A673 (cell line): ENCODE measurements around a stretch of chr7.

GRCh38 chr7:157329115-157329734 lies 7.6 kb upstream of the DNAJB6 start:
- PRO-cap: no peak

- PRO-cap: no peak
These were observed 134.8 kb downstream of the DNAJB6 start for GRCh38 chr7:157471535-157472108.

DNA sequence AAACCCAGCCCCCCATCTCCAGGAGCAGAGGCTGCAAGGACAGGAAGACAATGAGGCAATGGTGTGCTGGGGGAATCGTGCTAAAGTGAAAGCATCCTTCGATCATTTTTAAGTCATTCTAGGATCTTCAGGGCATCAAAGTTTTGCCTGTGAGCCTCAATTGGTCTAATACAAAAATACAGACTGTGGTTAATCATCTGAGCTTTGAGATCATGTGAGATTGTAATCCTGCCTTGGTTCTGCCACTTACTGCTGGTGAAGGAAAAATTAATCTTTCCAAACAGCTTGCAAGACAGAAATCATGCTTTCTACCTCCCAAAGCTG lies 166.5 kb downstream of the DNAJB6 start:
- PRO-cap: no peak

GRCh38 chr7:157576243-157576878 lies 239.6 kb downstream of the DNAJB6 start:
- PRO-cap: no peak

DNA sequence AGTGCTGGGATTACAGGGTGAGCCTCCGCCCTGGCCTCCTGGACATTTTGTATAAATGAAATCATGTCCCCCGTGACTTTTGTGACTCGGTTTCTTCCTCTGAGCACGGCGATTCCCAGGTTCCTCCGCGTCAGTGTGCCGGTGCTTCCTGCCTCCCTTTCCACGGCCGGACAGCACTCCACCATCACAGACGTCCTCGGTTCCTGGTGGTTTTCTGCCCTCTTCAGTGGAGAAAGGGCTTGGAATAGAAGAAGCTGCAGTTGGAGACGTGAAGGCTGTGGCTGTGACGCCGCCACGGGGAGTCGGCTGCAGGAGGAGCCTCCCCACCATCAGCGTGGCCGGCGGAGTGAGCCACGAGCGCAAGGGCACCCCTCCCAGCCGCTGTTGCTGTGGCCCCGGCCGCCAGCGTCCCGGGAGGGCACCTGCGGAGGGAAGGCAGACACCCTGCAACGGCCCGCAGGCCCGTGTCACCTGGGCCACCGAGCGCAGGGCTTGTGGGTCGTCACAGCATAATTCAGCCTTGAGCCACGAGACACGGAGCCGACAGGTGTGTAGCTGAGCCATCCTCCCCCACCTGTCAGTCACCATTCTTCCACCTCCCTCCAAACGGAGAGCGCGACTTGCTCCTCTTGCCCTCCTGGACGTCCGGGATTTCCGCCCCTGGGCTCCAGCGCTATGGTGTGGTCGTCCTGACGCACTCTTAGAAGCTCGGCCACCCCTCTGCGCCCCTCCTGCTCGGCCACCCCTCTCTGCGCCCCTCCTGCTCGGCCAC lies 102.8 kb downstream of the PTPRN2 start:
- PRO-cap: no peak

DNA sequence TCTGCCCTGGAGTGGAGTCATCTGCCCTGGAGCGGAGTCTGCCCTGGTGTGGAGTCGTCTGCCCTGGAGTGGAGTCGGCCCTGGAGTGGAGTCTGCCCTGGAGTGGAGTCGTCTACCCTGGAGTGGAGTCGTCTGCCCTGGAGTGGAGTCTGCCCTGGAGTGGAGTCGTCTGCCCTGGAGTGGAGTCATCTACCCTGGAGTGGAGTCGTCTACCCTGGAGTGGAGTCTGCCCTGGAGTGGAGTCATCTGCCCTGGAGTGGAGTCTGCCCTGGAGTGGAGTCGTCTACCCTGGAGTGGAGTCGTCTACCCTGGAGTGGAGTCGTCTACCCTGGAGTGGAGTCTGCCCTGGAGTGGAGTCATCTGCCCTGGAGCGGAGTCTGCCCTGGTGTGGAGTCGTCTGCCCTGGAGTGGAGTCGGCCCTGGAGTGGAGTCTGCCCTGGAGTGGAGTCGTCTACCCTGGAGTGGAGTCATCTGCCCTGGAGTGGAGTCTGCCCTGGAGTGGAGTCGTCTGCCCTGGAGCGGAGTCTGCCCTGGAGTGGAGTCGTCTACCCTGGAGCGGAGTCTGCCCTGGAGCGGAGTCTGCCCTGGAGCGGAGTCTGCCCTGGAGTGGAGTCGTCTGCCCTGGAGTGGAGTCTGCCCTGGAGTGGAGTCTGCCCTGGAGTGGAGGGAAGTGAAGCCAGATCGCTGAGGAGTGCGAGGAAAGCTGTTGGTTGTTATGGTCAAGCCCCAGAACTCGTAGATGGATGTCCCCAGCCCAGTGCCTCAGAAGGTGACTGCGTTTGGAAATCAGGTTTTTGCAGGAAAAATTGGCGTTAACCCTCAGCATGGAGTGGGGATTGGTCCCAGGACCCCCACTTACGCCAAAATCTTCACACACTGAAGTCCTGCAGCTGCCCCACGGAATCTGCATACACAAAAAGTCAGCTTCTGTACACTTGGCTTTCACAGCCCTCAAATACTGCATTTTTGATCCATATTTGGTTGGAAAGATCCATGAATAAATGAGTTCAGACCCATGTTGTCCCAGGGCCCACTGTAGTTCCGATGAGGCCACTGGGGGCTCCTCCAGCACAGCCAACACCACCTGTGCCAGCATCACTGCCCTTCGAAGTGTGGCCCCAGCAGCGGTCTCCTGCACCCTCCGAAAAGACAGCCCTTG lies 63.4 kb downstream of the PTPRN2 start:
- PRO-cap: no peak

DNA sequence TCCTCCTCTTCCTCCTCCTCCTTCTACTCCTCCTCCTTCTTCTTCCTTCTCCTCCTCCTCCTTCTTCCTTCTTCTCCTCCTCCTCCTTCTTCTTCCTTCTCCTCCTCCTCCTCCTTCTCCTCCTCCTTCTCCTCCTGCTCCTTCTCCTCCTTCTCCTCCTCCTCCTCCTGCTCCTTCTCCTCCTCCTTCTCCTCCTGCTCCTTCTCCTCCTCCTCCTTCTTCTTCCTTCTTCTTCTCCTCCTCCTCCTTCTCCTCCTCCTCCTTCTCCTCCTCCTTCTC lies 13.0 kb upstream of the NCAPG2 start:
- PRO-cap: no peak

- PRO-cap: no peak
These were observed 35.9 kb upstream of the NCAPG2 start for GRCh38 chr7:158740499-158741001.

GRCh38 chr7:158830336-158830631 lies 975 bp upstream of the ESYT2 start:
- PRO-cap: no peak

- PRO-cap: no peak
These were observed 5.7 kb downstream of the DYNC2I1 start for GRCh38 chr7:158861988-158862554.

DNA sequence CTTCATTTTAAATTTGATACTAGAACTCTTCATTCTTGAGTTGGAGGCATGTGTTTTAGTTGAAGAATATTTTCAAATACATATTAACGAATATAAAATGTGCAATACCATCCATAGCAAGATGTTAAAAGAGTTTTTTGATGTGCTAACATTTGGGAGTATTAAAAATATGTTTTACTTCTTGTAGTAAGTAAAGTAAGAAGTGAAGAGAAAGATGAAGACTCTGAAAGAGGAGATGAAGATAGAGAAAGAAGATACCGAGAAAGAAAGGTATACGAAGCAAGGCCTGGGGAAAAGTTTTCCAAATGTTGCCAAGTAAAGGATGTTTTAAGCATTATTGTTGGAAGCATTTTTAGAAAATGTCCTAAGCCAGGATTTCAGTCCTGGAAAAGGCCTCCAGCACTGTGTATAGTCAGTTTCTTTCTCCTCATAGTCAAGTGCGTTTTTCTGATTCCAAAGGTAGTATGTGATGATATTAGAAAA lies 20.1 kb downstream of the DYNC2I1 start:
- PRO-cap: no peak

DNA sequence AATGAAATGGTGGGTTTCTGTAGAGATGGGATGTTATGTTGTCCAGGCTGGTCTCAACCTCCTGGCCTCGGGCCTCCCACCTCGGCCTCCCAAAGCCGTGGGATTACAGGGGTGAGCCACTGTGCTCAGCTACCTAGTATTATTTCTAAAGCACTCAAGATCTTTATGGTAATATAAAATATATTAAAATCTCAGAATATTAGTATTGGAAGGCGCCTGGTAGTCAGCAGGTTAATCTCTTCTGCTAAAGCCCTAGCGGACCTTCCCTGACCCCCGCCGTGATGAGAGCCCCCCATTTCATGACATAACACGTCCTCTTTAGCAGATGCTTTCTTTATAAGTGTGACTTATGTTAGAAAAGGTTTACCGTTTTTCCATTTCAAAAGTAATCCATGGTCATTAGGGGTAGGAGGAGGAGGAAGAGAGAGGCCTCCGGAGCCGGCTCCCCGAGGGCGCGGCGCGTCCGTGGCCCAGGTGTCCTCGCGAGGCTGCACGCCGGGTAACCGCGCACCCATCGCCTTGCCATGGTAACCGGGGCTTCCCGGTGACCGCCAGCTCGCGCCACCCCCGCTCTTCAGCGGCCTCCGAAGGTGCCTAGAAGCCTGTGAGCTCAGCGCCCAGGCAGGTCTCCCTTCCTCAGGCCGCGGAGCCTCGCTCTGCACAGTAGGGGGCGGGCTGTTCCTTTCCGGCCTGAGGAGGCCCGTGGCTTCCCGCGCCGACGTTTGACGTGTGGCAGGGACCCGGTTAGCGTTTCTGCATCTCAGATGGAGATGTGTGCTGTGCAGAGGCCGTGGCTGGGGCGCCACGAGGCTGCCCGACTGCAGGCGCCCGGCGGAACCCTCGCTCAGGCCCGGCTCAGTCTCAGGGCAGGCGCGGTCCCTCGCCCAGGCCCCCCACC lies 116.9 kb downstream of the DYNC2I1 start:
- PRO-cap: no peak

GRCh38 chr7:159005496-159006257 lies 139.0 kb downstream of the VIPR2 start:
- PRO-cap: no peak

DNA sequence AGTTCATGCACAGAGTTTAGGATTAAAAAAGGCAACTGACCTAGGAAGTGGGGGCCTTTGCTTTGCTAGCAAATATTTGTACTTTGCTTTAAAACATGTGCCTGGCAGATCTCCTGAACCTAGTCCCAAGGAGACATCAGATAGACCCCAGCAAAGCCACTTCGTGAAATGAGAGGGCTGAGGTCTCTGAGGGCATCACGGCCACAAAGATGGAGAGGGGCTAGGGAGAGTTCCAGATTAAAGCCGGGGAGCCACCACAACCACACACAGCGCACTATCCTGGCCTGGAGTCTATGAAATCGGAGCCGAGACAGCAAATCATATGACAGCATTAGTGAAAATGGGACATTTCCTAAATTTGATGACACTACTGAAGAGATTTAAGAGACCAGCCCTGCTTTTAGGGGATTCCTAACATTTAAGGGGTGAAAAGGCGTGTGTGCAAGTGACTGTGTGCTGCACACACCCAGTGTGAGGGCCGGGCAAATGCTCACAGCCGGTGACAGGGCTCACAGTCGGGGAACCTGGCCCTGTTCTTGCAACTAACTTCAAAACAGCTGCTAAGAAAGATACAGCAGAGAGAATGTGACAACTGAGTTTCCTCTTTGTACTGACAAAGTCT lies 49.7 kb downstream of the VIPR2 start:
- PRO-cap: no peak

GRCh38 chr7:159097649-159098330 lies 46.9 kb downstream of the VIPR2 start:
- PRO-cap: no peak

DNA sequence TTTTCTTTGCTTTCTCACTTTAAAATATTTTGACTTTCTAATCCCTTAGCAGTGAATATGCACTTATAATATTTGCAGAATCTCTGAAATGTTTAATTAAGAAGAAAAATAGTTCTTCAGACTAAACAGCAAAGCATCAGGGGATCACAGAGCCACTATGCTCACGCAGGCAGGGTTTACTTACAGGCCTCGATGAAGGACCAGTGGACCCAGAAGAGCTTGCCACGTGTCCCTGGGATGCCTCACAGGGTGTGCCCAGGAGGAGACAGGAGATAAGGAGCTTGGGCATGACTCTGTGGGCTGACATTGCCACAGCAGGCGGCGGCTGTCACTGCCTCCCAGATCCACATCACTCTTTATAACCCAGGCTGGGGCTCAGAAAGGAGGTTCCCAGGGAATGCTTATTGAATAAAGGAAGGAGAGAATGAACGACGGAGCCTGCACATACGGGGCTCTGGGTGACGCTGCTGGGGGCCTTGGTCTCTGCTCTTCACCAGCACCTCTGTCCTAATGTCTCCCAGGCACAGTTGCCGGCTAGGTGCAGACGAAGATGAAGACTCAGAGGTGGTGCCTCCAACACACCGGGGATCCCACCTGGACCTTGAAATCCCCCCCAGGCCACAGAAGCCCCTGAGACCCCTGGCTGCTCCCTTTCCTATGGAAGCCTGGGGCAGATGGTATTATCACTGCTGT lies 45.4 kb downstream of the VIPR2 start:
- PRO-cap: no peak

GRCh38 chr7:159195583-159196234 lies 51.0 kb upstream of the VIPR2 start:
- PRO-cap: no peak

DNA sequence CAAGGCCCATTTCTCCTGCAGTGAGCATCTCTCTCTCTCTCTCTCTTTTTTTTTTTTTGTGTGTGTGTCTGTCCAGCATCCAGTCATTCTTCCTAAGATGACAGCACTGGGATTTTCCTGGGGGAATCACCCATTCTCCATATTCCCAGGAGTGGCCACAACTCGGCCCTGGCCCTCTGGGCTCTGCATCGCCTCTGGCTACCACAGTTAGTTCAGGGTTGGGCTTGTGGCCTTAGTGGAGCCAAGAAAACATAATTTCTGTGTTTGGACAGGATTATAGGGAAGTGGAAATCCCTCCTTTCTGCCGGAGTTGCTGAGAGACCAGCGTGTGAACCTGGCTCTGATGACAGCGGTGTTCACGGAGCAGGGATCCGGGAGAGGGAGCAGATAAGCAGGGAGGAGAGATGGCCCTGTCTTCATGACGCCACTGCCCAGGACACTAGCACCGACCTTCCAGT lies 66.8 kb upstream of the VIPR2 start:
- PRO-cap: no peak